Fibroblast of villous mesenchyme (primary cell): ENCODE data around the genes KIF14 and PHLDA3.

GRCh38 chr1:199646913-199647296 lies 380.6 kb upstream of the NR5A2 start:
- CAGE, long polyA plus RNA: no peak

DNA sequence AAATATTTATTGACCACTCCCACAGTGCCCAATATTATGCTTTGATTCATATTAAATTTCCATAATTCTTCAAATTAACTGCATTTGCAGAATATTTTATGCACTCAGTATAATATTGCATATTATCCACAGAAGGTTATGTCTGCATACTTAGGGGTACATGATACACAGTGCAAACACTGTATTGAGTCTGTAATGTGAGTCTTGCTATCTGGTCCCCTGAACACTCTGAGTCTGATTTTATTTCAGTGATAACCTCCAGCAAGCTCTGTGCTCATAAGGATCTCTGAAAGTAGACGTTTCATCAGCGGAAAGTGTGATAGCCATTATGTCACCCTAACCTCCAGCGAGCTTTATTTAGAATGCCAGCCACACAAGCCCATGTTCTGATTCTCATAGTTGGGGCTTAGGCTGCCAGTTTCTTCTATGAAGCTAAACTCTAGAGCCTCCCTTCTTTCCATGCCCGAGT lies 3.2 kb downstream of the NR5A2 start:
- CAGE, long polyA plus RNA: no peak

DNA sequence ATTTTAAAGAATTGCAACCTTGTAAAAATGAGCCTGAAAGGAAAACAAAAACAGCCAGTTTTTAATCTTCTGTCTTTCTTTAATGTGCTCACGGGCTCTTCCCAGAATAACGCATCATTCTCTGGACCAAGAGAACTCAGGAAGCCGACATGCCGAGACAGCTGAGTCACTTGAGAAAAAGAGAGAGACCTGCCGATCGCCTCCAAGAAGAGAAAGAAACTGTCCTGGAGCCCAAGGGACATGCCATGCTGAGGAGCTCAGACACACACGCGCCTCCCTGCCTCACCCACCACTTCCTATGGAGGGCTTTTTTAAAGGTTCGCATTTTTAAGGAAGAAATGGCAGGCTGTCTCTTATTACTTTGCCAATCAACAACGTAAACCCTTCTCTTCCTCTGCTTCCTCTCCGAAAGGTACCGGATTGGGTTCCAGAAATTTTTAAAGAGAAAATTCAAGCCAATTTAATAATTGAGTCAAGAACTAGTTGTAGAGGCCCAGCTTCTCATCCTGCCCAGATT lies 176.4 kb downstream of the ZNF281 start:
- CAGE, long polyA plus RNA: no peak

GRCh38 chr1:200298180-200298818 lies 111.5 kb downstream of the ZNF281 start:
- CAGE, long polyA plus RNA: no peak

GRCh38 chr1:200301937-200302942 lies 107.6 kb downstream of the ZNF281 start:
- CAGE, long polyA plus RNA: no peak

DNA sequence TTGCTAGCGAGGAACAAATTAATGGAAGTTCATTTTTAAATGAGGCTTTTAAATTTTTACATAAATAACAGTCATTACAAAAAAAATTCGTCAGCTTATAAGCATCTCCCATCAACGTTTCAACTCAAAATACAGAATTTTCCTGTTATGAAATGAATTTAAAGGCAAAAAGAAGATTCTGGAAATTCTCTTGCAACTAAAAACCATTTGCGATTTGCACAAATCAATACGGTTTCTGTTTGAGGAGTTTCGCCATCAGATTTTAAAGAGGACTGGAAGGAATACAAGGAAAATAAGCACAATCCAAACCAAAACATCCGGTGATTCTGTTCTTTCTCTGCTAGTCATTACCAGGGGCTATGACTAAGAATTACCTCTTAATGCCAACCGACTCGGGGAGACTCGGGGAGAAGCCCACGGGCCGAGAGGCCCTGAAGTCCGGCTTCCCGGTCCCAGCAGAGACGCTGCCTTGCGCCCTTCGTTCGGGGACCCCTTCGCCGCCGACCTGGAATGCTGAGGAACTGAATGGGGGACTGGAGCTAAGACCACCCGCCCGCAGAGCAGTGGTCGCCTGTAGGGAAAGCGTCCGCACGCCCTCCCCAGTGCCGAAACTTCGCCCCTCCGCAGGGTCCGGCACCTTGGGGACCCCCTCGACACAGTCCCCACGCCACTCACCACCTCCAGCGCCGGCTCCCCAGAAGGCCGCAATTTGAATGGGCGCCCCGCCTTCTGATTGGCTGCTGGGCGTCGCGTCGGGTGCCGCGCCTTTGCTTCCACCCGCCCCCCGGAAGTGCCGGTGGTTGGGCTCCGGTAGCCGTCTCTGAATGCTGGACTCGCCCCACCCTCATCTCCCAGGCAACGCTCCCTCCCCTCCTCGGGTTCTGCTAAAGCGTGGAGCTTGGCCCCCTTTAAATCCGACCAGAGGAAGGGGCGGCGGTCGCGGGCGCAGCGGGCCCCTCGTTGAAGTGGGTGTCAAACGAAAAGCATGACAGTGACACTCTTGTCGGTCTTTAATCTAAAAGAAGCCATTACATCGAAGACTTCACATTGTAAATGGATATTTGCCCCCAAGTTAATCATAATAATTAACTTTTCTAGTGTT lies at the start of gene KIF14:
Gene KIF14, minus strand, starts transcription at position 715 of the 1,102 bp plus-strand sequence.
- CAGE, long polyA plus RNA: no peak

GRCh38 chr1:200639904-200640383 lies 19.4 kb upstream of the KIF14 start:
- CAGE, long polyA plus RNA: no peak

DNA sequence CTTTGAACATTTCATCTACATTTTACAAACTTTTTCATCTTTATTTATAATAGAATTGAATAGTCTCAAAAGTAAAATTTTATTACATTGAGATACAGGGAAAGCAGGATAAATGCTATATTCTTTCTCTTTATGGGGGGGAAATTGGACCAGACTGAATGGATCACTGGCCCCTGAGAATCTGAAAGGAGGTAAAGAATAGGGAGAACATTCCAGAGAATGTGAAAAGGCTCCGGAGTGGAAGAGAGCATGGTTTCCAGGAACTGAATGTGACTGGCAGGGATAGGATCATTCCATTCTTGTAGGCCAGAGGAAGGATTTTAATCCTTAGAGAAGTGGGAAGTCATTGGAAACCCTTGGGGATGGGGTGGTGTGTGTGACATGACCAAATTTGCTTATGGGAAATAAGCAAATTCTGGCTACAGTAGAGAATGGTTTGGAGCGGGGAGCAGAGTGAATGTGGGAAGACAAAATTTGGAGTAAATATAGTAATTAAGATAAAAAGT lies 11.0 kb downstream of the CAMSAP2 start:
- CAGE, long polyA plus RNA: no peak

DNA sequence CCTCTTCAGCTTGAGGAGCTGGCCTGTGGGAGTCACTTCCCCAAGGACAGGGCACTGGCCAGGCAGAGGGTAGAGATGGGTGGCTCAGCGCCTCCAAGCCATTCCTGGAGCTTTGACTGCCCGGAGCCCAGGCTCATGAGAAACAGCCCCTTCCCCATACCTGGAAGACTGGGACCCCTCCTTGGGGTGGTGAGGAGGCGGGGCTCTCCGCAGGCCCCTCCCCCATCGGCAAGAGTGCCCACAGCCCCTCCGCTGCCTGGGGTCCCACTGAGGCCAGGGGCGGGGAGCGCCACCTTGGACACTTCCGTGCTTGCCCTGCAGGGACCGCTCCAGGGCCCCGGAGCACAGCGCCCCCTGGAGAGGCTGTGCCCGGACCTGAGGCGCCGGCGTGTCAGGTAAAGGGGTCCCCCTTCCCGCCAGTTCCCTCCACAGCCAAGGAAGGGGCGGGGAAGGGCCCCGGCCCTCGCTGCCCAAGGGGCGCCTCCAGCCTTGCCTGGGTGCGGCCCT lies 21.4 kb downstream of the INAVA start:
- CAGE, long polyA plus RNA: no peak

DNA sequence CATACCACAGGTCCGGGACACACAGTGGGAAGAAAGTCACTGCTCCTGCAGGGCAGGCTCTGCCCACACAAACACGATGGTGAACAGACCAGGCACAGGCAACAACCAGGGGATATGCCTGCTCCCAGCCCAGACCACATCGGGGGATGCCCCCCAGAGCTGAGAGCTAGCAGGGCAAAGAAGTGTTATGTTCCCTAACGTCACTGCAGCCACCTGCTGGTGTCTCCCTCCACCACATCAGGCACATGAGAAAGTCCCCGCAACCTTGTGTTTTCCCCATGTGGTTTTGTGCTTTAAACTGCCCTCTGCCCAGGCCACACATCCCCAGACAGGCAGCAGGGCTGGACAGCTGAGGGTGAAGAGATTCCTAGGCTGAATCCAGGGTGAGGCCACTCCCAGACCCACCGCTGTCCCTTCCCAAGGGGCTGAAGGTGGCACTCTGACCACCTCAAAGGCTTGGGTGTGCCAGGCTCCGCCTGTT lies 53.5 kb downstream of the KIF21B start:
- CAGE, long polyA plus RNA: no peak

DNA sequence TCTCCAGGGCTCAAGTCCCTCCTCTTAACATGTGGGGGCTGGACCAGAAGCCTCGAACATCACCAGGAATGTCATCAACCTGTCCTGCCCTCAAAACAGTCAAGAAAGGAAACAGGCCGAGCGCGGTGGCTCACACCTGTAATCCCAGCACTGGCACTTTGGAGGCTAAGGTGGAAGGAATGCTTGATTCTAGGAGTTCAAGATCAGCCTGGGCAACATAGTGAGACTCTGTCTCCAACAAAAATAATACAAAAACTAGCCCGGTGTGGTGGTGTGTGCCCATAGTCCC lies 30.2 kb downstream of the KIF21B start:
- CAGE, long polyA plus RNA: no peak

- CAGE, long polyA plus RNA: no peak
Measured at GRCh38 chr1:201021677-201022286, 1.7 kb downstream of the KIF21B start.

DNA sequence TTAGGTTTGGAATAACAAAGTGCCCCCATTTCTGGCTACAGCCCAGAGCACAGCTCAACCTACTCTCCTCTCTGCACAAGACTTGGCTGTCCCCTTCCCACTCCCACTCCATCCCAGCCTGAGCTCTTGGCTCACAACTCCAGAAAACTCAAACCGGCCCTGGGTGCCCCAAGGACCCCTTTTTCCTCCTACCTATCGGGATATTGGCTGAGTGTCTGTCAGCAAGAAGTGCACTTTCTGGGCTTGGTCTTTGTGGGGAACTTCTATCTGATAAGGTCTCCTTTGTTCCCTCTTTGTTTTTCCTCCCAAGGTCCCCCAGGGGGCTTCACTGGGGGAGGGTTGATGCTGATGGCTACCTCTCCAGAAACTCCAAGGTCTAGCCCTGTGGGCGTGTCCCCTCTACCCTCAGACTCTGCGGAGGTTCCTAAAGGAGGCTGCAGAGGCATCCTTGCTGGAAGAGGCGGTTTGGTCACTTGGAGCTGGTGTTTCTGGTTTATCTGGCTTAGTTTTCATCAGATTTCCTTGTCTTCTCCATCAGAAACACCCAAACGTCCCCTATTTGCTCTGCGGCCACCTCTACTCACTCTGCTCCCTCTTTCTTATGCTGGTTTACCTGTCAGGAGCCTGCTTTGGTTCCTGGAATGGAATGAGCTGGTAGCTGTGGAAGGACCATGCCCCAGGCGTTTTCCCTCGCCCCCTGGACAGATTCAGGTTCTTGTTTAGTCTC lies 2.4 kb downstream of the PKP1 start:
- CAGE, long polyA plus RNA: no peak

DNA sequence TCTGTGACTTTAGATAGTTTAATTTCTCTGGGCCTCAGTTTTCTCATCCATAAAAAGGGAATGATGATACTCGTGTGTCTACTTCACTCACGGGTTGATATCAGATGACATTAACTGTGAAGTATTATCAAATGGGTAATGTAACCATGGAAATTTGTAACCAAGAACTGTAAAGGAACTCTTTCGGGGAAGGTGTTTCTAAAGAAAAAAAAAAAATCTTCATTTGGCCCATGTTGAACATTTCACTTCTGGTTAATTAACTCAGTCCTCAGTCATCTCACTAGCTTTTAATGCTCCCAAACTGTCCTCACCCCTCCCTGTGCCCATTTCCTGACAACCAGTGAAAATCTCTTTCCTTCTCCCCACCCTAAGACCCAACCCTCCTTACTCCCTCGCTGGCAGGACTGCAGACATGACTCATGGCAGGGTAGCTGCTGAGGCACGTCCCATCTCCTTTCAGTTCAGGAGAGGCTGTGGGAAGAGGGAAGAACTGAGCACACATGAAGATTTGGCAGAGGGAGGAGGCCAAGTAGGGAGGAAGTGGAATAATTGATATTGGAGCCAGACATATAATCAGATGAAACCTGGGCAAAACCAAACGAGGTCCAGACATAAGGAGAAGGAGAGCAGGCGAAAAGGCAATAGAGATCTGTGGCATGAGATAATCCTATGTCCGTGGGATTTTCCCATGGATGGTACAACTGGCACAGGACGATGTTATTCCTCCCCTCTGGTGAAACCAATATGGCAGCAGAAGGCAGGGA lies 12.6 kb downstream of the PKP1 start:
- CAGE, long polyA plus RNA: no peak

- CAGE, long polyA plus RNA: no peak
Measured at GRCh38 chr1:201368971-201369755, 8.3 kb downstream of the TNNT2 start.

DNA sequence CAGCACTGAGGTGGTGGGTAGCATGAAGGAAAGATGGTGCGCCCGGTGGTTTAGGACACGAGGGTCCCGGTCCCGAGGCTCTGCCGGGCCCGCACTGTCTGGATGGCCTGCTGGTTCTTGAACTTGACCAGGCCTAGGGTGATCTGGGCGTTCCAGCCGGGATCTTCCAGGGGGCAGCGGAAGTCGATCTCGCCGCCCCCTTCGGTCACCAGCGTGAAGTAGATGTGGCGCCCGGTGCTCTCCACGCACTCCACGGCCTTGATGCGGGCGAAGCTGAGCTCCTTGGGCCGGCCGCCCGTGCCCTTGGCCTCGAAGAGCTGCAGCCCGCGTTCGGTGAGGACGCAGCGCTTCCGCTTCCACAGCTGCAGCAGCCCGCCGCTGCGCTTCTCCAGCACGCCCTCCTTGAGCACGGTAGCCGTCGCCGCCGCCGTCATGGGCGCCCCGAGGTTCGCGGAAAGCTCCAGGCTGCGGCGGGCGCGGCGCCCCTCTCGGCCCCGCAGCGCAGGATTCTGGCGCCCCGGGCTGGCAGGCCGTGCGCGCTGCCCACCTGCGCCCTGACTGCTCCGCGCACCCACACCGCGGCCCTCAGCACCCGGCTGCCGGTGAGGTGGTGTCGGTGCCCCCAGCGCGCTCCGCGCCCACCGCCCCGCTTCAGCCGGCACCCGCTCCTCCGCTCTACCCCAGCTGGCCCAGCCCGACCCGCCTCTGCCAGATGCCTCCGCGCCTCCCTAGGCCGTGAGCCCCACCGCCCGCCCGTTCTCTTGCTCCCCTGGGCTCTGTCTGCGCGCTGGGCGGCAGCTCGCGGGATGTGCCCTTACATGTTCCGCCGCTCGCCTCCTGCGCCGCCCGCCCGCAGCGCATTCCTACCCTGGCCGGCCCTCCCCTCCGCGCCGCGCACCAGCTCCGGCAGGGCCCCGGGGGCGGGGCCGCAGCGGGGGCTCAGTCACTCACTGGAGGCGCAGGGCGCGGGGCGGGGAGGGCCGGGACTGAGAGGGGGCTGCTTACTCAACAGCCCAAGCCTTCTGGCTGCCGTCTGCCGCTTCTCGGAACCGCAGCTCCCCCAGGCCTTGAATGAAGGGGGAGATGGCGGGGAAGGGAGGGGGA lies at the start of gene PHLDA3:
Gene PHLDA3, minus strand, starts transcription at position 836 of the 1,104 bp plus-strand sequence.
- CAGE, long polyA plus RNA: no peak

- CAGE, long polyA plus RNA: no peak
Measured at GRCh38 chr1:201471627-201472207, 2.7 kb upstream of the PHLDA3 start.

DNA sequence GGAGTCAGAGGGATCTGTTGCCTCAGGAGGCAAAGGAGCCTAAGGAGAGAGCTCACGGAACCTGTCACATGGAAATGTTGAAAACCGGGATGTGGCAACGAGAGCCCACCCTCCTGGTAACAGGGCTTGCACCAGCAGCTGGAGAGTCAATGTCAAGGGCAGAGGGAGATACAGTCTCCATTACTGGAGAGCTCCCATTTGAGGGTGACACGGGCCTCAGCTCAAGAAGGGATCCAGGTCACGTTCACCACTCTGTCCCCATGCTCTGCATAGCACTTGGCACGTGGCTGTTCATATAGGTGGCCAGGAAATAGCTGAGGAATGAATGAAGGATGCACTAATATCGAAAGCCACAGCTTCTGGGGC lies 8.5 kb downstream of the CSRP1 start:
- CAGE, long polyA plus RNA: no peak

GRCh38 chr1:201499588-201499996 lies 7.3 kb downstream of the CSRP1 start:
- CAGE, long polyA plus RNA: no peak

- CAGE, long polyA plus RNA: no peak
Measured at GRCh38 chr1:201500283-201500560, 6.7 kb downstream of the CSRP1 start.